ENCODE data around the genes MPC1L and USP9X.

DNA sequence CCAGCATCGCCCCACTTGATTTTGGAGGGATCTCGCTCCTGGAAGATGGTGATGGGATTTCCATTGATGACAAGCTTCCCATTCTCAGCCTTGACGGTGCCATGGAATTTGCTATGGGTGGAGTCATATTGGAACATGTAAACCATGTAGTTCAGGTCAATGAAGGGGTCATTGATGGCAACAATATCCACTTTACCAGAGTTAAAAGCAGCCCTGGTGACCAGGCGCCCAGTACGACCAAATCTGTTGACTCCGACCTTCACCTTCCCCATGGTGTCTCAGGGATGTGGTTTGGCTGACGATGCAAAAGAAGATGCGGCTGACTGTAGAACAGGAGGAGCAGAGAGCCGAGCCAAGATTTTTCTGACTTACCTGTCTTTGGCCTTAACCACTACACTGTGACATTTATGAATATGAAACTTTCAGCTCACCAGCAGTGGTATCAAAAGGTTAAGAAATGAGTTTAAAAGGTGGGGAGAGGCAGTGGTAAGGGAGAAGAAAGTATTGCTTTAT lies 309.8 kb downstream of the BCOR start:
- CAGE, long polyA plus RNA, result start-site peak on the minus strand centred at position 347 of the sequence, 7 bp wide, 24 and 104 reads in 2 replicates
- RRBS, result no CpG with 5 or more reads among the region's 9 CpGs

GRCh38 chrX:39983642-39984664 lies 113.8 kb downstream of the BCOR start:
- CAGE, long polyA plus RNA, result no peak
- RRBS, result no CpG with 5 or more reads among the region's 16 CpGs

GRCh38 chrX:40048842-40049782 lies 48.6 kb downstream of the BCOR start:
- CAGE, long polyA plus RNA, result no peak
- RRBS, result no CpG with 5 or more reads among the region's 10 CpGs

DNA sequence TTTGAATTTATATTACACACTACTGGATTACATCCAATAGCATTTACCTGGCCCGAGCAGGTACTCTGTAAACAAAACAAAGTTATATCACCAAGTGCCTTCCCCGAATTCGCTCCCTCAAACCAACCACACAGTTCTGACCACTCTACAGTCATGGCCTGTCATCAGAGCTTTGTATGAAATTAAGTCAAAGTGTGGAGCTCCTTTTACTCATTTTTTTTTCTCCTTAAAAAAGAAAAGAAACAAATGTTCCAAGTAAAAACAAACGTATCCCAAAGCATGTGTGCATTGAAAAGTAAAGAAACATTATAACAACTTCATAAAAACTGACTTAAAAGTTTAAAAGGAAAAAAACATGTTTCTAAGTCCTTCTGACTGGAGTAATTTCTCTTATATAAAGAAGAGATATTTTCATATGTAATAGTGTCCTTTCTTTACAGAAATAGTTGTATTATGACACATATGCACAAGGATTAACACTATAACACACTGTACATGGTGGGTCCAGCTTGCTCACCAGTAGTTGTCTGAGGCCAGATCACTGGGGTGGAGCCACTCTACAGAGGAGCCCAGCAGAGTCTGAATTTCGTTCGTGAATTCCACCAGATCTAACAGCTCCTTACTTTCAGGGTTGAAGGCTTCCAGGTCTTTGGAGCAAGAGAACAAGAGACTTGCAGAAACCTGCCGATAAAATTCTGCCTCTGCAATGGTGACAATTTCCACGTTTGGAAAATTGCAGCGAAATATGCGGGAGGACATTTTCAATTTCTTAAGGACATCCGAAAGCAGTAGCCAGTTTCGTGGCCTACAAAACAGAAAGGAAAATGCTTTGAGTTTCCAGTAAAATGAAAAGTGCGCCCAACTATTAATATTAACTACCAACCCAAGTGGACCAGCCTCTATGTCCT lies 45.9 kb downstream of the BCOR start:
- CAGE, long polyA plus RNA, result no peak
- RRBS, result no CpG with 5 or more reads among the region's 13 CpGs

DNA sequence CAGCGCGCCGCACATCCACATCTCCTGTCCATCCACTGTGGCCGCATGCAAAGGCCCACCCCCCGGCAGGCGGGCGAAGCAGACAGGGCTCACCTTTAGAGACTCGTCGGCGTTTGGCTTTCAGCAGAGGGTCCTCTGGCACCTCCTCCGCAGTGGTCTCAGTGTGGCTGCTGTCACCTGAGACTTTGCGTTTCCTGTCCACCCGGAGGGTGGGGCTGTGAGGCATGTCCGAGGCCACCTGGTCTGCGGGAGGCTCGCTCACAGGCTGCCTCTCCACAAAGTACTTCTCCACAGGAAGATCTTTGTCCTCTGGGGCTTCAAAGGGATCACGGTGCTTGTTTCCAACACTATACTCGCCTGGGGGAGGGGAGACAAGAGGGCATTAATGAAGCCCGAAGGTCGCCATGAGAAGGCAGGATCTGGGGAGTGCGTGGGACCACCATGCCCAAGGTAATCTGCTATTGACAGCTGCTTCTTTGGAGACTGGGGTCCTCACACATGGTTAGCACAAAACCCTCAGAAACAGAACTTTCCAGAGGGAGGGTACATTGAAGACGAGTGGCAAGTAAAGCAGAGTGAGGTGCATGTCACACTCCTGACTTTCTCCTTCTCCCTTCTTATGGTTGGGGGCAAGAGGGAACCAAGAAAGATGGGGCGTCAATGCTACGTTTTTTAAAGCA lies 33.4 kb downstream of the BCOR start:
- CAGE, long polyA plus RNA, result no peak
- RRBS, result no CpG with 5 or more reads among the region's 24 CpGs

GRCh38 chrX:40083231-40083921 lies 14.4 kb downstream of the BCOR start:
- CAGE, long polyA plus RNA, result no peak
- RRBS, result 11% methylated on average over 13 of the region's 55 CpGs

GRCh38 chrX:40092496-40093358 lies 5.0 kb downstream of the BCOR start:
- CAGE, long polyA plus RNA, result no peak
- RRBS, result no CpG with 5 or more reads among the region's 13 CpGs

GRCh38 chrX:40098050-40098986 lies 560 bp upstream of the BCOR start:
- CAGE, long polyA plus RNA, result no peak
- RRBS, result 1% methylated on average over 28 of the region's 95 CpGs

DNA sequence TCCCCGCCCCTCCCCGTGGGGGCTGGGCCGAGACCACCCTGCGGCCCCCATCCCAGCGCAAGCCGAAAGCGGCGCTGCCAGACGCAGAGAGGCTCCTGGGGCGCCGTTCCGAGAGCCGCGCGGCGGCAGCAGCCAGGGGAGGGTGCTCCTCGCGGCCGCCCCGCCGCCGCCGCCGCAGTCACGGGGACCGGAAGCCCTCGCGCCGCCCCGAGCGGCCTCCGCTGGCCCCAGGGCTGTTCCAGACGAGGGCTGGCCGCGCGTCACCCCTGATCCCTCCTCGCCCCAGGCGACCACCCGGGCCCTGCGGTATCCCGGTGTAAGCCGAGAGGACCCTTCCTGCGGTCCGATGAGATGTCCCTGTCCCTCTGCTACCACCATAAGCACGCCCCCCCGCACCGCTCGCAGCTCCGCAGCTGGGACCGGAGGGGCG lies 7.4 kb upstream of the BCOR start:
- CAGE, long polyA plus RNA, result no peak
- RRBS, result under 1% methylated on average over 19 of the region's 51 CpGs

GRCh38 chrX:40144636-40145713 lies 47.2 kb upstream of the BCOR start:
- CAGE, long polyA plus RNA, result no peak
- RRBS, result 5% methylated on average over 8 of the region's 51 CpGs

DNA sequence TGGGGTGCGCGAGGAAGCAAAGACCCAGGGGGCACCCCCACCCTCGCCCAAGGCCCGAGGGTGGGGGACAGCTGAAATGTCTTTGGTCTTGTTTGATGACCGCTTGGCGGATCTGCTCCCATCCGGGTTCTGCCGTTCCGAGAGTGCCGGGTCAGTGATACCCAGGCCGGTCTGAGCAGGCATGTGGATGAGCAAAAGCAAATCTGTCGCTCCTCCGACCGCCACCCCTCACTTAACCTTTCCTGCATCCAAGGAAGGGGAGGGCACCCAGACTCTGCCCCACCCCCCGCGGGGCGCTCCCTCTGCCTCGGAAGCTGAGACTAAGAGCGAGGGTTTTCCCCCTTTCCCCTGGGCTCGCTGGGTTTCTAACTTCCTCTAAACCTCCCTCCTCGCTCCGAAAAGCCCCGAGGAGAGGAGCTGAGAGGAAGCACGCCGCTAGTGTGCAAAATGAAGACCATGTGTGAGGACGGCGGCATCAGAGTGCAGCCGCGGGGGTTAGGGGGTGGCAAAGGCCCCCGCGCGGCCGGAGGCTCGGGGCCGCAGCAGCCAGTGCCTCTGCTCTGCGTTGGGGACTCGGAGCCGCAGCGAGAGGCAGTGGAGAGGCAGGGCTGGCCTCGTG lies 55.6 kb upstream of the BCOR start:
- CAGE, long polyA plus RNA, result no peak
- RRBS, result no CpG with 5 or more reads among the region's 40 CpGs

DNA sequence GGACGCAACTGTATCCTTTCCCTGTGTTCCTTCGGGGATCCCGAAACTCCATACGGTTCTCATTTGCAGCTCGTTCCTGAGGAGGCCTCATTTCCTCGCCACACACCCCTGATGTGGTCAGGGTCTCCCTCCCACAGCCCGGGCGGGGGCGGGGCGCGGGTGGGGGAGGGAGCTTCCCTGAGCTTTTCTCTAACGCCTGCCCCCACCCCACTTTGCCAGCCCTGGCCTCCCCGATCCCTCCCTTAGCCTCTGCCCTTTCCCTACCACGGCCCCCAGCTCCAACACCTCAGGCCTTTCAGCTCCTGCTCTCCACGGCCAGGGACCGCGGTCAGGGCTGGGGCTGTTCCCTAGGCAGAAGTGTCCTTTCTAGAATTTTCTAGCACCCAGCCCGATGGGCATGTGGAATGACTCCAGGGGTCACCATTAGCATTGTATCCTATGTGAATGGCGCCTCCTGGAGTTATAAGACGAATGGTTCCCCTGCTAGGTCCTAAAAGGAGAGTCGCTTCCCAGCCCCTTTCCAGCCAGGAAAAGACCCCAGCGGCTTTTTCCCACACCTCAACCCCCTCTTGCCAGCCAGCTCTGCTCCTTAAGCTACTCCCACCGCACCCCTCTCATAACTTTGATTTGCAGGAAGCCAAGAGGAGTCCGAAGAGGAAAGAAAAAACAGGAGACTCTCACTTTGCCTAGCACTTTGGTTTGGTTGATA lies 201.4 kb upstream of the BCOR start:
- CAGE, long polyA plus RNA, result no peak
- RRBS, result no CpG with 5 or more reads among the region's 24 CpGs

DNA sequence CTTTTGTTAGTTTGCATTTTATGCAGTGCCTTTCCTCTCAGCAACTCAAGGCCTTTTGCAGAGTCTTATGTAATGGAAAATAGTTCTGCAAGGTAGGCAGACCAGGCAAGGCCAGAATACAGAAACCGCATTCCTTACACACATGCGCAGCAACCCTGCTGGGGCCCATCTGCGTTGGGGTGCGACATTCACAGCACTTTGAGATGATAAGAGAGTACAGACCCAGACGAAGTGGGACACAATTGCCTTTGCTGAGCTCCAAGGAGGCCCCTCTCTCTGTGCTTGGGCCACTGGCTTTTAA lies 96.1 kb upstream of the ATP6AP2 start:
- CAGE, long polyA plus RNA, result no peak
- RRBS, result no CpG with 5 or more reads among the region's 5 CpGs

DNA sequence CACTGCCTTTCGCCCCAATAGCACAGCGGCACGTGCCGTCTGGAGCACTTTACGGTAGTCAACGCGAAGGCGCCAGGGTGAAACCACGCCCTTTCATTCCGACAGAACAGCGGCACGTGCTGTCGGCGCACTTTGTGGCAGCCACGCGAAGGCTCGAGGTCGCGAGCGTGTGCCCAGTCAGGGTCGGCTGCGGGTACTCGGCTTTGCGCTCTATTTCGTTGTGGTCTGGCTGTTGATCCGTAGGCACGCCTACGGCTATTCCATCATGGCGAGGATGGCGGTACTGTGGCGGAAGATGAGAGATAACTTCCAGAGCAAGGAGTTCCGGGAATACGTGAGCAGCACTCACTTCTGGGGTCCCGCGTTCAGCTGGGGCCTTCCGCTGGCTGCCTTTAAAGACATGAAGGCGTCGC lies at the start of gene MPC1L:
TSS of gene MPC1L (plus strand) at position 128 of the 413 bp plus-strand sequence.
- CAGE, long polyA plus RNA, result no peak
- RRBS, result 88% methylated on average over 5 of the region's 38 CpGs

GRCh38 chrX:40644783-40645469 lies 2.4 kb downstream of the CXorf38 start:
- CAGE, long polyA plus RNA, result no peak
- RRBS, result no CpG with 5 or more reads among the region's 7 CpGs

DNA sequence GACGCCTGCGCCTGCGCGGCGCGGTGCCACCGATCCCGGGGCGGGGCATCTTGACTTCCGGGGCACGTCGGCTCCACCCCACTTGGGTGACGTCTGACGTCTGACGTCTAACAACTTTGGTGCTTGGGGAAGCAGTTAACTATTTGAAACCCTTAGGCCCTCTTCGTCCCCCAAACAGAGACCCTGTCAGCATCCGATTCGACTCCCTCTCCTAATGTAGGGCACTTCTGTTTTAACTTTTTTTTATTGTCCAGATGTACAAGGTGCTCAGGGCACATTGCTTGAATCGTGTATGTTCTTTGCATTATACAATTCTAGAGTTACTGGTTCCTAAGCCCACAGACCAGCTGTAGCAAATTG lies 244 bp upstream of the CXorf38 start:
- CAGE, long polyA plus RNA, result no peak
- RRBS, result under 1% methylated on average over 8 of the region's 19 CpGs

- CAGE, long polyA plus RNA, result no peak
- RRBS, result no CpG with 5 or more reads among the region's 10 CpGs
Measured at GRCh38 chrX:40736342-40736738, 998 bp upstream of the MED14 start.

- CAGE, long polyA plus RNA, result no peak
- RRBS, result no CpG with 5 or more reads among the region's 9 CpGs
Measured at GRCh38 chrX:40755244-40755999, 20.1 kb upstream of the MED14 start.

DNA sequence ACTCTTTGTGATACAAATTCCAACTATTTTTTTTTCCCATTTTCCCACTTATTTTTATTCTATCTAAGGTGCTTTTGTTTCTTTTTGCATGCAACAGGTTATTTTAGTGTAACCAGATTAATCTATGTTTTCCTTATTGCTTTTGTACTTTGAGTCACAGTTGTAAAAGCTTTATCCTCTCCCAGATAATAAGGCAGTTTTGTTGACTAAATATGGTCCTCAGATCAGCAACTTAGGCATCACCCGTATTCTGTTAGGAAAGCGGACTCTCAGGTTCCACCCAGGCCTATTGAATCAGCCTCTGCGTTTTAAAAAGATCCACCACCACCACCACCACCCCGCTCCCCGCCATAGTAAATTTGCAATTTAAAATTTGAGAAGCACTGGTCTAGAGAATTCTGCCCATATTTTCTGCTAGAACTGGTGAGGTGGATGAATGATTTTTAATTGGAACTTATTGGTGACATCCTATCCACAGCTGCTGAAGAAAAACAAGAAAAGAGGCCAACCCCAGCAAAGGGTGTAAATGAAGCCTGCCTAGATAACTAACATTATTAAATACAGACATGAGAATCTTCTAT lies 58.5 kb upstream of the USP9X start:
- CAGE, long polyA plus RNA, result no peak
- RRBS, result no CpG with 5 or more reads among the region's 5 CpGs

- CAGE, long polyA plus RNA, result no peak
- RRBS, result 1% methylated on average over 57 of the region's 106 CpGs
Measured at GRCh38 chrX:41085013-41085967, at the start of gene USP9X. Gene USP9X, plus strand, starts transcription at chrX:41085445.